Peyer's patch (tissue), 4 donors: ENCODE data around the genes CPXM1 and MRPS26.

DNA sequence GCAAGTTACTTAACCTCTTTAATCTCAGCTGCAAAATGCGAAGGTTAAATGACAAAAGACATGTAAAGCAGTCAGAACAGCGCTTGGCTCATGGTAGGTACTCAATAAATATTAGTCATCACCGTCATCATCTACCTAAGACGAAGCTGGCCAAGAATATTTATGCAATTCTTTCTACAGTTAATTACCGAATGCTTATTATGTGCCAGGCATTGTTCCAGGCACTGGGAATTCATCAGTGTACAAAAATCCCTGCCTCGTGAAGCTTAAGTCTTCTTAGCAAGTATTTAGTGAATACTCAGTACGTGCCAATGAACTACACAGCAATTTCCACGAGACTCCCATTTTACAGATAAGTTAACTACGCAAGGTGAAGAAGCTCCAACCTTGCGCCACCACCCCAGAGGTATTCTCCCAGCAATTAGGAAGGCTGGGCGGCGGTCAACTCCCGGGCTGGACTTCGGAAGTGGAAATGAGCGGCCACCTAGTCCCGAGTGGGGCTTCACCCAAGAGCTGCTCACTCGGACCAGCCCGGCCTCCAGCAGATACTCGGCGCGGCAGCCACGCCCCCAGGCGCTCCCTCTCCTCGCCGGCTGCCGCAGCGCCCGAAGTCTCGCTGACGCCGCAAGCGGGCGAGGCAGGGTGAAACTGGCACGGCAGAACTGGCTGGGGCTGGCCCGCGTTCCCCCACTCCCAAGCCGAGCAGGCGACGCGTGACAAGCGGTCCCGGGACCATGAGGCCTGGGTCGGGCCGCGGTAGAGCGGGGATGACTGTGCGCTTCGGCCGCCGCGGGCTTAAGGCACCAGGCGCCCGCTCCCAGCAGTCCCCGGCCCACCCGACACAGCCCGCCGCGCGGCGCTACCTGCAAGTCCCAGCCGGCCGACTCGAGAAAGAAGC lies 543 bp downstream of the NSFL1C start:
- PRO-cap = bidirectional peak, plus-strand start at position 544 of the sequence, minus-strand start at position 540 of the sequence
- RAMPAGE, long total RNA, 4 experiments = no peak in any of the 4 experiments

DNA sequence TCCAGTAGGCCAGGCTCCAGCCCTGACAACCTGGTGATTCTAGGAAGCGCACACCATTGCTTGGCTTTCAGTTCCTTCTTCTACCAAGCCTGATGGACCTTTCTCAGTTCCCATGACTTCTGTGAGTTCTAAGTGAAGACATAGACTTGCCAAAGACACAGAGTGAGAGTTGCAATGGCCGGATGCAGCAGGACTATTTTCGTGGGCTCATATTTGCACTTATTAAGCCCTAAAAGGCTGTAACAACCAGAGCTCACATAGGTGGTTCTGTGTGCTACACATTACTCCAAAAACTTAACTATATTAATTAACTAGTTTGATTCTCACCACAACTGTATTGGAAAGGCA lies 21.6 kb downstream of the SIRPD start:
- PRO-cap = unidirectional peak, plus-strand start at position 160 of the sequence
- RAMPAGE, long total RNA, 4 experiments = no peak in any of the 4 experiments

GRCh38 chr20:1654987-1655430 lies 2.6 kb downstream of the SIRPG start:
- PRO-cap = no peak
- RAMPAGE, long total RNA, 4 experiments = no peak in any of the 4 experiments

GRCh38 chr20:1674291-1674719 lies 16.7 kb upstream of the SIRPG start:
- PRO-cap = bidirectional peak, plus-strand start at chr20:1674664, minus-strand start at chr20:1674583
- RAMPAGE, long total RNA, 4 experiments = no peak in any of the 4 experiments

GRCh38 chr20:1776391-1777774 lies 118.3 kb upstream of the SIRPA start:
- PRO-cap = no peak
- RAMPAGE, long total RNA, 4 experiments = no peak in any of the 4 experiments

DNA sequence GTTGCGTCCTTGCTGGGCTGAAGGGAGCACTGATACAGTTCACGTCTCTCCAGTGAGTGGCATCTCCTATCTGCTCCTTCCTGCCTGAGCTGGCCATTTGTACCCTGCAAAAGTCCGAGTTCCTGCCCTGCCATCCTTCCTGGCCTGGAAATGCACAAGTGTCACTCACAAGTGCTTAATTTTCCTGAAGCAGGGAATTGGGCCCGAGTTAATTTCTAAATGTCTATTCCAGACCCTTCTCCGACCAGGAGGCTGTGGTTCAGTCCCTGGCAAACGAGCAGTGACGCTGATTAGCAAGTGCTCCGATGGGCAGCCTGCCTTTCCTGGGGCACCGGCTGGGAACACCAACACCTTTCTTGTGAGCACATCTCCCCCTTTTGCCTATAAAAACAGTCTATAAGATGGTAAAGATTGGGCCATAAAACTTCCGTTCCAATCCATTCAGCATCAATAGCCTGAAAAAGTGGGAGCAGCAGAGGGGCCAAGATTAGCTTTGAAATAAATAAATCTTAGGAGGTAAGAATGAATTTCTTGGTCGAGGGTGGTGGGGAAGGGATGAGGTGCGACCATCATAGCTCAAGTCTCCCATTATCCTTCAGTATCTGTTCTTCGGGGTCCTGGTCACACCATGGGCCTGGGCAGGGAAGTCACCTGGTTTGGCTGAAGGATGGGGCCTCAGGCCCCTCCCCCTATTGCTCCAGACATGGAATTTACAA lies 1.8 kb downstream of the SIRPA start:
- PRO-cap = no peak
- RAMPAGE, long total RNA, 4 experiments = no peak in any of the 4 experiments

- PRO-cap = no peak
- RAMPAGE, long total RNA, 4 experiments = no peak in any of the 4 experiments
Measured at GRCh38 chr20:2116674-2117410, 15.2 kb downstream of the STK35 start.

GRCh38 chr20:2142492-2143175 lies 41.0 kb downstream of the STK35 start:
- PRO-cap = no peak
- RAMPAGE, long total RNA, 4 experiments = no peak in any of the 4 experiments

GRCh38 chr20:2221936-2222269 lies 73.9 kb upstream of the TGM3 start:
- PRO-cap = no peak
- RAMPAGE, long total RNA, 4 experiments = no peak in any of the 4 experiments

DNA sequence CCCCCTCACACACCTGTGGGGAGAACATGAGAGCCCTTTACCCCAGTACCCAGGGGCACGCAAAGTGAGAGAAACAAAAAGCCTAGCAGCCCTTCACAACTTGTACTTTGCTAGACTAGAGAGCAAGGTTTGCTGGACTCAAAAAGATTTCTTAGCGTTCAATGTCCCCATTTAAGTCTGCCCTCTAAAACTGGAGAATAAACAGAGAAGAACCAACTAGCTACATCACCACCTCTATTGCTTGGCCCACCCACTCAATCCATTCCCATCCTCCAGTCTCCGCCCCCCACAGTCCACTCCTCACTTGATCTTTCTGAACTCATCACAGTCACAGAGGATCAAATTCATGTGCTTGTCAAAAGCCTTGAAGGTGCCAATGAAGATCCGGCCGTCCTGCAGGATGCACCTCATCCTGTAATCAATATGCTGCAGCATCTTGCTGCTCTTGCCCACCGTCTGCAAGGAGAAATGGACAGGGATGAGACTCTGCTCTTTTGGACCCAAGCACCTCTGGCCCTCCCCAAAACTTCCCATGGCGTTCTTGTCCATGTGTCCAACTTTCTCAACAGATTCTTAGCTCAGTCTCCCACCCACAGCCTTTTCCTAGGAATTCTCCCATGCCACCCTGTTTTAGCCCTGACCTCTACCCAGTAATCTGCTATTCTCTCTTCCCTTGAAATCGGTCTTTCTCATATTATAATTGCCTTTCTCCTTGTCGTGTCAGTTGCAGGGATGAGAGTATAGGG lies 3.1 kb downstream of the SNRPB start:
- PRO-cap = no peak
- RAMPAGE, long total RNA, 4 experiments = no peak in any of the 4 experiments

DNA sequence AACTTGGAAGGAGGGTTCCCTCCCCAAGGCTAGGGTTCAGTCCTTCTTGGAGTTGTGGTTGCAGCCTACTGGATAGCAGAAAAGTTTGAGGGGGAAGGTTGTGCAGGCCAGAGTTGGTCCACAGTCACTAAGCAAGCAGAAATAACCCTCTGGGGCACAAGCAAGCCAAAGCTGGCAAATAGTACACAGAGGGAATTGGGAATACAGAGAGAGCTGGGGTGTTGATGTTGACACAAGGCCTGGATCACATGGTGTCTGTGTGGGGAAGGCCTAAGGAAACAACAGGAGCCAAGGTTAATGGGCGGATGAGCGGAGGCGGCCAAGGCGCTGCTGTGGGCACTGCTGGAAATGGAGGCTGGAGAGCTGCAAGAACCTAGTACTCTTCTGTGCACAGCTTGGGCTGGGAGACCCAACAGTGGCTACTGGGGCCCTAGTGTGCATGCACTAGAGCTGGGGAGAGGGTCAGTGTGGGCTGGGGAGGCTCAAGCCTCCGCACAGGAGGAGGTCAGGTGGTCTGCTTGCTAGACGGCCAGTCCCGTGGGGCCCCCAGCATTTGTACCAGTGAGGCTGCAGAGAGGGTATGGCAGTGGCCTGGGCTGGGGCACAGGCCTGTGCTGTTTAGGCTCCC lies 5.5 kb upstream of the SNRPB start:
- PRO-cap = no peak
- RAMPAGE, long total RNA, 4 experiments = no peak in any of the 4 experiments

- PRO-cap = bidirectional peak, plus-strand start at chr20:2524619, minus-strand start at chr20:2524496; bidirectional peak, plus-strand start at chr20:2525141, minus-strand start at chr20:2524974
- RAMPAGE, long total RNA, 4 experiments = no peak in any of the 4 experiments
Measured at GRCh38 chr20:2524325-2525440, 11.7 kb upstream of the TMC2 start.

- PRO-cap = no peak
- RAMPAGE, long total RNA, 4 experiments = no peak in any of the 4 experiments
Measured at GRCh38 chr20:2800152-2801090, at the start of gene CPXM1. TSS of gene CPXM1 (minus strand) at chr20:2800627.

- PRO-cap = no peak
- RAMPAGE, long total RNA, 4 experiments = start-site peak on the plus strand in 1 of 4 experiments, at chr20:2975597-2975735 at its widest, 9 reads per replicate
Measured at GRCh38 chr20:2975233-2975994, 68.0 kb upstream of the GNRH2 start.

DNA sequence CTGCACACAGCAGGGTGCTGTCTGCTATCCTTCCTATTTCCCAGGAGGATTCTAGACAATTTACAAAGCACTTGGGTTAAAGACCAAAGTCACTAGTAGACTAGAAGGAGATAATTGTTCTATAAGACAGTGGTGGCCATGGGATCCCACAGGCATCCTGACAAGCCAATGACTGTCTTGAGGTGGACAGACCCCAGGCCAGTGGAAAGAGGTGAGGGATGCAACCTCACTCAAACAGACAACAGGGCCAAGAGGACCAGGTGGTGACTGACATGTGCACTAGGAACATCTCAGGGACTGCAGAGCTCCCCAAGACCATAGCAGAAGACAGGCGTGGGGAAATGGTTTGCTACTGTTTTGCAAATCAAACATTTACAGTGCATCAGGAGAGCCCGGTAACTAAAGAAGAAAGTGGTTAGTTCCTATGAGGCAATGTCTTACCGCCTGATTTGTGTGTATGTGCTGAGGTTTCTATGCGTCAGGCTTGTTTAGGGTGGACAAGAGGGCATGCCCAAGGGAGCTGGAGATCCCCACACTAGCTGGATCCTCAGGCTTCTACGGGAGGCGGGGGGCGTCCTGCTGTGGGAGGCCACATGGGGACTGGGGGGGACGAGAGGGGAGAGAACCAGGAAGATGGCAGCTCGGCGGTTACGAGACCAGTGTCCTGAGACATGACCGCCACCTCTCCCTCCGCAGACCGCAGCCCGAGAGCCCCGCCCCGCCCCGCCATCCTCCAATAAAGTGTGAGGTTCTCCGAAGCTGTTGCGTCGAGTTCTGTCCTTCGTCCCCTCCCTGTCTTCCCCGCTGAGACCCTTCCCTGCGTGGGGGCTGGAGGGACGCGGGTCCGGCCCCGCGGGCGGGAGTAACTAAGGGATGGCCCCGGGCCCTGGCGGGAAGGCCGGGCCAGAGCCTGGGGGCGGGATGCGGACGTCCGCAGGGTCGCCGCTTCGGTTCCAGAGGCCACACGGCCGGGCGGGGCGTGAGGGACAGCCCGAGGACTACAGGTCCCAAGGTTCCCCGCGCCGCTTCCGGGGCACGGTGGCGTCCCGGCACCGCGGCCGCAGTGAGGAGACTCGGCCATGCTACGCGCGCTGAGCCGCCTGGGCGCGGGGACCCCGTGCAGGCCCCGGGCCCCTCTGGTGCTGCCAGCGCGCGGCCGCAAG lies at the start of gene MRPS26:
MRPS26 (plus strand) TSS at position 1,063 of the 1,163 bp plus-strand sequence.
- PRO-cap = bidirectional peak, plus-strand start at position 767 of the sequence, minus-strand start at position 666 of the sequence; bidirectional peak, plus-strand start at position 1,063 of the sequence, minus-strand start at position 955 of the sequence
- RAMPAGE, long total RNA, 4 experiments = start-site peak on the plus strand in 1 of 4 experiments, centred at position 1,066 of the sequence, 57 reads per replicate

- PRO-cap = no peak
- RAMPAGE, long total RNA, 4 experiments = no peak in any of the 4 experiments
Measured at GRCh38 chr20:3164450-3165380, 5.0 kb upstream of the FASTKD5 start.

GRCh38 chr20:3172988-3173317 lies 396 bp downstream of the LZTS3 start:
- PRO-cap = no peak
- RAMPAGE, long total RNA, 4 experiments = no peak in any of the 4 experiments

DNA sequence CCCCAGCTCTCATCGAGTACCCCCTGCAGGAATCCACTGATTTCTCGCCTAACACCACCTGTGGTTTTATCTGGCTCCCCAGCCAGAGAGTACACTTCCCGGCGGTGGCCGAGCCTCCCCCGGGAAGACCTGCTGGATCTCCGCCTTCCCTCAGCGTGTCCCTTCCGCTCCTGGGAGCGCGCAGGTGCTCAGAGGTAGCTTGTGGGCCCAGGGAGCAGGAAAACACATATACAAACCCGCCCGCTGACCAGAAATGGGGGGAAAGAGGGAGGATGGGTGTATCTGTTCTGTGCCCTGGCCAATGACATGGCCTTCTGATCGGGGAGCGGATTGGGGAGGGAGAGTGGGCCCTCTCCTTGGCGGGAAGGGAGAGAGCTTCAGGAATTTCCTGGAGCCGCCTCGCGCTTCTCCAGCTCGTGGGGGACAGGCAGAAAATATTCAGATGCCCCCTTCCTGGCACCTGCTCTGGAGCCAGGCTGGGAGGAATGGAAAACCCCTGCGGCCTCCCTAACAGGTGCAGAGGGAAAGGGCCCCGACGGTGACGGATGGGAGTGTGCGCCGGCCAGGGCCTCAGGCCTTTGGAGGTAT lies 692 bp downstream of the DDRGK1 start:
- PRO-cap = no peak
- RAMPAGE, long total RNA, 4 experiments = start-site peak on the plus strand in 1 of 4 experiments, centred at position 273 of the sequence, 7 reads per replicate

GRCh38 chr20:3212514-3212966 lies 3.2 kb downstream of the ITPA start:
- PRO-cap = no peak
- RAMPAGE, long total RNA, 4 experiments = no peak in any of the 4 experiments

- PRO-cap = no peak
- RAMPAGE, long total RNA, 4 experiments = no peak in any of the 4 experiments
Measured at GRCh38 chr20:3222815-3223225, 13.5 kb downstream of the ITPA start.